Skeletal muscle tissue (tissue), 7 donors: ENCODE results near the gene RBM48.

- PRO-cap, 3 experiments: no peak in any of the 3 experiments
- RAMPAGE, long total RNA: no peak
- RRBS, 2 experiments: no CpG with 5 or more reads among the region's 2 CpGs
These were observed 8.2 kb upstream of the ERVW-1 start for GRCh38 chr7:92485850-92486377.

DNA sequence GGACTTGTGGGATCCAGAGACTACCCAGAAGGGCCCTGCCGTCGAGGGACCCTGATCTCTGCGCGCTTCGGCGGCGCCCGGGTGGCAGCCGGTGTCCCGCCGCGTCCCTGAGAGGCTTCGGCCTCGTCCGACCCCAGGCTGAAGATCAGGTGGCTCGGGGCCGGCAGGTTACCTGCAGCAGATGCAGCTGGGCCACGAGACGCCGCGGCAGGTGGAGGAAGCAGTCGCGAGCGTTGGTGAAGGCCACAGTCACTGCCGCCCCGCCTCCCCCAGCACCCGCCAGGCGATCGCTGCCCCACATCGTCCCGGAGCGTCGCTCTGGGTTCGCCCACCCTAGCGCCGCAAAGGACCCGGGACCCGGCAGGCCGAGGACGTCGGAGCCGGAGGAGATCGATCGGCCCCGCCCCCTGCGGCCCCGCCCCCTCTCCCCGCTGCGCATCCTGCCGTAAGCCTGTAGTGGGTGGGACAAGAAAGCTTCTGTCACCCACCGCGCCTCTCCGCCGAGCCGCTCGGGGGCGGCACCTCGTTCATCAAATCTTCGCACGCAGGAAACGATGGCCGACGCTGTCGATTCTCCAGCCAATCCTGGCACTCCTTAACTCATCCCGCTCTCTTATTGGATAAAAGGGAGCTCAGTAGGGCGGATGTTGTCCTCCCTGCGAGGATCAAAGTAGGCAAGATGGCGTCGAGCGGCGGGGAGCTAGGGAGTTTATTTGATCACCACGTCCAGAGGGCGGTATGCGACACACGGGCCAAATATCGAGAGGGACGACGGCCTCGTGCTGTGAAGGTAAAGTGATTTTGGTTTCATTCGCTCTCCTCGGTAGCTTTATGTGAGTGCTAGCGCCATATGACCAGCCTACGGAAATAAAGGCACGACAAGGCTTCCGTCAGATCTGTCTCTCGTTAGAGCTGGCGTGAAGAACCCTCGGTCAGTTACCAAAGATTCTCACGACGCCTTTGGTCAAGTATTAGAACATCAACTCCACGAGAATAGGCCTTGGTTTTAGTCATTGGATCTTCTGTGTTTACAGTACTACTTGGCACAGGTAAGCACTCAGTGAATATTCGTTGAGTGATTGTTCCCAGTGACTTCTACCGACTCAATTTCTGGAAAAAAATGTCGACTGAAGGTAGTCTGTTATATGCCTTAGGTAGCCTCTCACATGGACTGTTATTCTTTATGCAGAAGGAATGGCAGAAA is at the start of gene RBM48:
Gene RBM48 (plus strand): TSS at position 661 of the 1,204 bp plus-strand sequence.
- PRO-cap, 3 experiments: peak in 3 of 3 experiments; most common plus-strand start position 673 of the sequence (in 2); most common minus-strand start position 320 of the sequence (in 3)
- RAMPAGE, long total RNA: start-site peak on the minus strand centred at position 323 of the sequence, 107 bp wide, 444 and 85 reads in 2 replicates; start-site peak on the plus strand centred at position 664 of the sequence, 22 bp wide, 156 and 95 reads in 2 replicates
- RRBS, 2 experiments: 2 to 3% methylated on average over 15 to 16 of the region's 94 CpGs

DNA sequence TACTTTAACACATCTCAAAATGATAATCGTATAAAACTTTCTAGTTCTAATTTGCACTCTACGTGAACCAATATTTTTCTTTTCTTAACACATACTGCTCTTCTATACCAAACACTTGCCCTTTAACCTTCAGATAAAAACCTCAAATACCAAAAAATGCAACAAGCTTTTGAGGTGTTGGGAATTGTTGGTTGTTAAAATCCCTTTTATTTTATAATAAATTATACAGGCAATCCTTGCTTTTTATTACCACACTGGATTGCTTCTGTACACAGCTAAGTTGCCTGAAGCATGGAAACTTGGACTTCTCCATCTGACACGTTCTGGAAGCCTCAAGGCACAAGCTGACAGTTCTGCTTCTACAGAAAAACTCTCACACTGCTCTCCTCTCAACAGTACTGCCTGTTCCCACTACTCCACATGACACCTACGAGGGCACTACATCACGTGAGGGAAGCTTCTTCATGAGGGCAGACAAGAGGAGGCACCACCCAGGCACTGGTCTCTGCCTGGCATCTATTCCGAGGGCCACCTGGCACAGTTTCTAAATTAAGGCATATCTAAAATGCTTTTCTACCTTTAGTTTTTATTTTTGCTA is 16.7 kb upstream of the FAM133B start:
- PRO-cap, 3 experiments: no peak in any of the 3 experiments
- RAMPAGE, long total RNA: no peak
- RRBS, 2 experiments: no CpG with 5 or more reads among the region's 6 CpGs

GRCh38 chr7:92608266-92609298 is 18.4 kb upstream of the FAM133B start:
- PRO-cap, 3 experiments: no peak in any of the 3 experiments
- RAMPAGE, long total RNA: no peak
- RRBS, 2 experiments: 25 to 37% methylated on average over 7 of the region's 28 CpGs

DNA sequence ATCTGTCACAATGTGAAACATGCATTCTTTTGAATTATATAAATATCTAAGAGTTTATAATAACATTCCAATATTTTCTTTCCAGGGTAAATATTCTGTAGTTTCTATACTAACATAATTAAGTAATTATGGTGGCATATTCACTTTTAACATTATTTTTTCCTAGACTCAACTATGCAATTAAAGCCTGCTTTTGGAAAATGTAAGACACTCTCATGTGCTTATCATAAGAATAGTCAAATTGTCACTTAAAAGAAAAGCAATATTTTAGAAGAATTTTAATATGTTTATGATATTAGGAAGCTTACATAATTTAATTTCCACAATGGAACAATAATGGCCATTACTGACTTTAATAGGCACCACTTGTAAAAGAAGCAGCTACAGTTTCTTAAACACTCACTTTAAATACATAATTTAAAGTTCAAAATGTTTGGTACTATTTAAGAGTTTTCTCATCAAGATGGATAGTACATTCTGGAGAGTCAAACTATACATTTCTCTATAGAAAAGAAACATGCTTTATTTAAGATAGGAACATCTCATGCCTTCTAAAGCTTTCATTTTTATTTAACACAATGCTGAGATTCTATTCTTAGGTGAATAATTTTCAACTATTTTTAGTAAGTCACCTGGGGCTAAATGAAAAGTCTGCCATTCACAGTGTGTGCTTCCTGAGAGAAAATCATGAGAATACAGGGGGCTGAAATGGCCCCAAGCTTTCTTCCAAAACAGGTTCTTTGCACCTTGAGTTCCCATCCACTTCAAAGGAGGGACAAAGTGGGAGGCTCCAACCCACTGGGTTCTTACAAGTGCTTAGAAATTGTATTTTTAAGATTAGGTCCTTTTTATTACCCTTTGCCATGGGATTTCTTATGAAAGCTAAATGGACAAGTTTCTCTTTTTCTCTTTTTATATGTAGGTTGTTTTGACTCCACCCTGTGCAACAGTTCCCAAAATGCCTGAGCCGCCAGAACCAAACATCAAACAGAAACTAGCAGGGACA is 21.3 kb upstream of the FAM133B start:
- PRO-cap, 3 experiments: no peak in any of the 3 experiments
- RAMPAGE, long total RNA: no peak
- RRBS, 2 experiments: no CpG with 5 or more reads among the region's 1 CpG

GRCh38 chr7:92613343-92613772 is 23.2 kb upstream of the FAM133B start:
- PRO-cap, 3 experiments: no peak in any of the 3 experiments
- RAMPAGE, long total RNA: no peak

- PRO-cap, 3 experiments: no peak in any of the 3 experiments
- RAMPAGE, long total RNA: no peak
- RRBS, 2 experiments: no CpG with 5 or more reads among the region's 1 CpG
These were observed 43.9 kb upstream of the FAM133B start for GRCh38 chr7:92634026-92634647.

DNA sequence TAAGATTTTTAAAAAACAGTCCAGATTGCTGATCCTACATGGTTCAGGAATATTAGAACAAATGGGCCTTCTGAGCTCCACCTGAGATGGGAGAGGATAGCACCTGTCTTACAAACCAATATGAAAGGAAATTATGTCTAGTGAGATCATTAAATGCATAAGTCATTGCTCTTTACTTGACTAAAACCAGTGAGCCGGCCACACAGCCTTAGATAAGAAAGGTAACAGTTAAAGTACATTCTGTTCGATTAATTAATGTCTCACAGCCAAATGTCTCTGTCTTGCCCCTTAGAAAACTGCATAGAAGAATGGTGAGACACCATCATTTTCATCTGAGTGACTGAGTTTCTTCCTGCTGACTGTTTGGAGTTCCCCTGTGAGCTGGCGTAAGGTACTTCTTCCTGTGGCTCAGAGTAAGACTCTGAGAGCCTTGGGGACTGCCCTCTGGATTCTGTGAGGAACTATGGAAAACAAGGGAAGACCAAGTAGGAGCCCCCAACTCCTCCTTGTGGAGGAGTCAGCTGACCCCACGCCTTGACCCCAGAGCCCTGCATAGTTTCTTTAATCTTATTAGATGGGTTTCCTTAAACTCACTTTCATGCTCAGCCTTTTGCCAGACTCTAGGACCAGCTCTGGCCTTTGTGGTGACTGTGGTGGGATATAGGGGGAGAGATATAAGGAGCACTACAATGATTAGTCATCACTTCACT is 51.6 kb upstream of the FAM133B start:
- PRO-cap, 3 experiments: no peak in any of the 3 experiments
- RAMPAGE, long total RNA: no peak
- RRBS, 2 experiments: no CpG with 5 or more reads among the region's 4 CpGs

DNA sequence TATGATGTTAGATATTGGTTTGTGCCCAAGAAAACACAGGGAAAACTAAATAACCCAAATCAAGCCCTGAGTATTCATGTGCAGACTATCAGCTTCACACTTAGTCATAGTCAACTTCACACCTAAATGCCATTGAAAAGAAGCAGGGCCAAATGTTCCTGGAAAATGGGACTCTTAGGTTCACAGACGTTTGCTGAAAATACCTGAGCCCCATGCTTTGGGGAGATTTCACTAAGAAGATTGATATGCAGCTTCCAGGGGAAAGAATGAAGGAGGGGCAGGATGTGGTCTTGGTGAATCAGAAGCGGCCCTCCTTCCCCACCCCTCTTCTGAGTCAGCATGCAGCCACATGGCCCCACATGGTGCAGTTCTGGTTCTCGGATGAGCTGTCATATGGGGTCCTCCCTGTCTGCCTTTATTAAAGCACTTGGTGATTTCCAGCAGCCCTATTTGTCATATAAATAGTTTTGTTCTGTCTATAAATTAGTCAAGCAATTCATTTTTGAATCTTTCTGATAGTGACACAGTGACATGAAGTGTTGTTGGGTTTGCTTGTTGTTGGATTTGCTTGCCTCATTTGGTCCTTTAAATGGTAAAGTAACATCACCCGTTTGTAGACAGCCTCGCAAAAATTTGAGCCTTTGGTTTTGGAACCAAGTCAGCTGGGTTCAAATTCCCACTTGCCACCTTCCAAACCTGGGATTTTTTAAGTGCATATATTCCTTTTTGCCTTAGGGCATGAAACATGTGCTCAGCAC is 68.0 kb upstream of the CDK6 start:
- PRO-cap, 3 experiments: no peak in any of the 3 experiments
- RAMPAGE, long total RNA: no peak
- RRBS, 2 experiments: no CpG with 5 or more reads among the region's 5 CpGs

DNA sequence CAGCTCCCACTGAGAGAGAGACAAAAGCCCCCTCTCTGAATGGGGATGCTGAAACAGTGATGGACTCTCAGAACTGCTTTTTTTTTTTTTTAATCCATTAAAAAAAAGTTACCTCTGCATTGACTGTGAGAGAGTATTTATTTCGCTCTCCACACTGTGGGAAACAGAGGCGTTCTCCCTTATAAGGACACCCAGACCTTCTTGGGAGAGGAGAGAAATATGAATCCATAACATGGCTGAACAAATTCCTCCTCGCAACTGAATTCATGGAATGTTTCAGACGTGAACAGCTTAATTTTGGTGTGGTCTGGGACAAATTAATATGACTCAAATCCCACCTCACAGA is 73.5 kb downstream of the SAMD9 start:
- PRO-cap, 3 experiments: no peak in any of the 3 experiments
- RAMPAGE, long total RNA: no peak
- RRBS, 2 experiments: no CpG with 5 or more reads among the region's 4 CpGs

DNA sequence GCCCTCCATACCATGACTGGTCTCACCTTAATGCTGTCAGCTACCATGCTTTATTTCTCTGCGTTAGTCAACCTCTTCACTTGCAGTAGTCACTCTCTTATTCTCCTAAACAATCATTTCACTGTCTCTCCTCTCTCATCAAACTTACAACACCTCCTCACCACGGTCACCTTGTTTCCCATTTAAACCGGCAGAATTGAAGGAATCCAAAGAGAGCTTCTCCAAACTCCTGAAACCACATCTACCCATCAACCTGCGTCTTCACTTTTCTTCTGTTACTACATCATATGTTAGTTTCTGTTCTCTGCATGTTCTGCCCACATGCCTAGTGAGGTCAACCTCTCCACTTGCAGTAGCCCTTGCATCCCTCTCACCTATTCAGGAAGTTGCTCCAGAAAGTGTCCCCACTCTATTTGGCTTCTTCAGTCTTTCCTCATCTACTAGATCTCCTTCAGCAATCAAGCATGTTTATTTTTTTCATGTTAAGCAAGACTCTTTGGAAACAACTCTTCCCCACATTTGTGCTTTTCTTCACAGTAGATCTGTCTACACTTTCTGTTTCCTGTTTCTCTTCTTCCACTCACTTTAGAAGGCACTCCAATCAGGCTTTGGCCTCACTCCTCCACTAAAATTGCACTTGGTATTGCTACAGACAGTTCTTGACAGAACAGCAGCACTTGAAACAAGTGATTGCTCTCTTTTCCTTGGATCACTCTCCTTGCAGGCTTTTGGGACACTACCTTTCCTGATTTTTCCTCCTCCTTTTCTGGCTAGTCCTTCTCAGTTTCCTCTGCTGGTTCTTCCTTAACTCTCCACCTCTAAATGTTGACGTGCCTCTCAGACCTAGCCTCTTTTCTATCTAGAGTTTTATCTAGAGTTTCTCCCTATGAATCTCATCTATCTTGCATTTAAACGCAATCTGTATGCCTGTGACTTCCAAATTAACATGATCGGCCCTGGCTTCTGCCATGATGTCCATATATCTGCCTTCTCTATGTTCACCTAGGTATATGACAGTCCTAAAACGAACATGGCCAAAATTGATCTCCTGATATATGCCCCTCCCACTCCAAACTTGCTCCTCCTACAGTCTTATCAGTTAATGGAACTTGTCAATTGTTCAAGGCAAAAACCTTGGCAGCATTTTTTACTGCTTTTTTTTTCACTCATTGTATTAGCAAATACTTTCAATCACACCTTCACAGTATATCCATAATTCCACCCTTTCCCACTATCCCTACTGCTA is 7.3 kb downstream of the SAMD9L start:
- PRO-cap, 3 experiments: no peak in any of the 3 experiments
- RAMPAGE, long total RNA: no peak
- RRBS, 2 experiments: no CpG with 5 or more reads among the region's 8 CpGs

GRCh38 chr7:93145210-93146527 is 2.5 kb downstream of the SAMD9L start:
- PRO-cap, 3 experiments: no peak in any of the 3 experiments
- RAMPAGE, long total RNA: no peak
- RRBS, 2 experiments: no CpG with 5 or more reads among the region's 5 CpGs

- PRO-cap, 3 experiments: no peak in any of the 3 experiments
- RAMPAGE, long total RNA: no peak
- RRBS, 2 experiments: no CpG with 5 or more reads among the region's 4 CpGs
These were observed 83.9 kb downstream of the VPS50 start for GRCh38 chr7:93315933-93316591.

DNA sequence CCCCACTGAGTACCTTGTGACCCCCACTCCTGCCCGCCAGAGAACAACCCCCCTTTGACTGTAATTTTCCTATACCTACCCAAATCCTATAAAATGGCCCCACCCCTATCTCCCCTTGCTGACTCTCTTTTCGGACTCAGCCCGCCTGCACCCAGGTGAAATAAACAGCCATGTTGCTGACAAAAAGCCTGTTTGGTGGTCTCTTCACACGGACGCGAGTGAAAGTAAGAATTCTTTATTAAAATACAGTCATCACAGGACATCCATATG is 167.2 kb downstream of the VPS50 start:
- PRO-cap, 3 experiments: no peak in any of the 3 experiments
- RAMPAGE, long total RNA: no peak
- RRBS, 2 experiments: no CpG with 5 or more reads among the region's 6 CpGs

DNA sequence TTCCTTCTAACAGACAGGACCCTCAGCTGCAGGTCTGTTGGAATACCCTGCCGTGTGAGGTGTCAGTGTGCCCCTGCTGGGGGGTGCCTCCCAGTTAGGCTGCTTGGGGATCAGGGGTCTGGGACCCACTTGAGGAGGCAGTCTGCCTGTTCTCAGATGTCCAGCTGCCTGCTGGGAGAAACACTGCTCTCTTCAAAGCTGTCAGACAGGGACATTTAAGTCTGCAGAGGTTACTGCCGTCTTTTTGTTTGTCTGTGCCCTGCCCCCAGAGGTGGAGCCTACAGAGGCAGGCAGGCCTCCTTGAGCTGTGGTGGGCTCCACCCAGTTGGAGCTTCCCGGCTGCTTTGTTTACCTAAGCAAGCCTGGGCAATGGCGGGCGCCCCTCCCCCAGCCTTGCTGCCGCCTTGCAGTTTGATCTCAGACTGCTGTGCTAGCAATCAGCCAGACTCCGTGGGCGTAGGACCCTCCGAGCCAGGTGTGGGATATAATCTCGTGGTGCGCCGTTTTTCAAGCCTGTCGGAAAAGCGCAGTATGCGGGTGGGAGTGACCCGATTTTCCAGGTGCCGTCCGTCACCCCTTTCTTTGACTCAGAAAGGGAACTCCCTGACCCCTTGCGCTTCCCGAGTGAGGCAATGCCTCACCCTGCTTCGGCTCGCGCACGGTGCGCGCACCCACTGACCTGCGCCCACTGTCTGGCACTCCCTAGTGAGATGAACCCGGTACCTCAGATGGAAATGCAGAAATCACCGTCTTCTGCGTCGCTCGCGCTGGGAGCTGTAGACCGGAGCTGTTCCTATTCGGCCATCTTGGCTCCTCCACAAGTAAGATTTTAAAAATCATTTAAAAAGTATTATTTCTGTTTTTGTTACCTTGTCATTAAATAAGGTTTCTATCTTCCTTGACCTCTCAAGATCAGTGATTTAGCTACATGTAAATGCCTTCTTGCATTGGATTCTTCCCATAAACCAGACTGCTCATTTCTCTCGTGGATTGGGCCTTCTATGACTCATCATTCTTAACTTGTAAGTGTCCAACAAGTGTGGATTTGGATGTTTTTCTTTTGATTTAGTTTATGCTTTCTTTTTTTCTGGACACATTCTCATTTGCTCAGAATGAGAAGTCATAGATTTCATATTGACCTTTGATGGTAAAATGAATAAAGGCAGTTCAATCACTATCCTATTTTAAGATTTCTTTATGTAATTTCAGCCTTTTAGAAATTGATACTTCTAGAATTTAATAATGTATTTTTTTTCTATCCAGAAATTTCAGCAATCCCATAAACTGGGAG is 16.9 kb upstream of the CALCR start:
- PRO-cap, 3 experiments: no peak in any of the 3 experiments
- RAMPAGE, long total RNA: no peak
- RRBS, 2 experiments: no CpG with 5 or more reads among the region's 36 CpGs

DNA sequence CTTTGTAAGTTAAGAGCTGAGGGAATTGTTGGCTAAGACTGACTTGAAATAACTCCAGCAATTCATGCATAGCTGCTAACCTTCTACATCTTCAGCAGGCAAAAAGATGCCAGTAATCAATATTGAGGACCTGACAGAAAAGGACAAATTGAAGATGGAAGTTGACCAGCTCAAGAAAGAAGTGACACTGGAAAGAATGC is 174 bp downstream of the GNGT1 start:
- PRO-cap, 3 experiments: no peak in any of the 3 experiments
- RAMPAGE, long total RNA: no peak

DNA sequence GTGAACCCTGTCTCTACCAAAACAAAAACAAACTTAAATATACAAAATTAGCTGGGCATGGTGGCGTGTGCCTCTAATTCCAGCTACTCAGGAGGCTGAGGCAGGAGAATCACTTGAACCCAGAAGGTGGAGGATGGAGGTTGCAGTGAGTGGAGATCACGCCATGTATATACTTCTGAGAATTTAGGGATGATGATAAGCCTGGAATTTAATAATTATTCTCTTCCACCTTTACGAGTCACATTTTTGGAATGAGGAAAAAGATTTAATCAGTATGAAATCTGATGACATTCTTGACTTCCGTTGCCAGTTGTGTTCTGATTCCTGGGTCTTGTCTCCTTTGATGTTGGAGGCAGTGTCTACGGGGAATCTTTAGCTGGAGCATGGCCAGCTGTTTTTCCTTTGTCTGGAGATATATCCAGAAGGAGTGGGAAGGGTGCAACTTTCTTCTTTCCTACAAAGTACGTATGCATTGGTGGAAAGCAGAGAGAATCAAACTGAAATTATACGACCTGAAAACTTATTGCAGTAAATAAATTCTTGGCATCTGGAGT is 7.1 kb upstream of the GNG11 start:
- PRO-cap, 3 experiments: no peak in any of the 3 experiments
- RAMPAGE, long total RNA: no peak
- RRBS, 2 experiments: no CpG with 5 or more reads among the region's 7 CpGs

GRCh38 chr7:94347870-94348556 is 46.7 kb upstream of the COL1A2 start:
- PRO-cap, 3 experiments: no peak in any of the 3 experiments
- RAMPAGE, long total RNA: no peak
- RRBS, 2 experiments: no CpG with 5 or more reads among the region's 5 CpGs

- PRO-cap, 3 experiments: no peak in any of the 3 experiments
- RAMPAGE, long total RNA: no peak
- RRBS, 2 experiments: no CpG with 5 or more reads among the region's 3 CpGs
These were observed 29.4 kb downstream of the COL1A2 start for GRCh38 chr7:94424065-94424551.

DNA sequence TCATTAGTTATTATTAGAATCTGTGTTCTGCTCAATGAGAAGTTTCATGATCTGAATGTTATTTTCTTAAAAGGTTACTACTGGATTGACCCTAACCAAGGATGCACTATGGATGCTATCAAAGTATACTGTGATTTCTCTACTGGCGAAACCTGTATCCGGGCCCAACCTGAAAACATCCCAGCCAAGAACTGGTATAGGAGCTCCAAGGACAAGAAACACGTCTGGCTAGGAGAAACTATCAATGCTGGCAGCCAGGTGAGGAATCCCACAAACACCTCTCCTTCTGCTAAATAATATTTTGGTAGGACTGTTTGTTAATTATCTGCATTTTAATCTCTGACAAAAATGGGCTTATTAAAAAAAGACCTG is 33.5 kb downstream of the COL1A2 start:
- PRO-cap, 3 experiments: no peak in any of the 3 experiments
- RAMPAGE, long total RNA: start-site peak on the plus strand centred at position 169 of the sequence, 164 bp wide, 1,059 and 1,142 reads in 2 replicates
- RRBS, 2 experiments: no CpG with 5 or more reads among the region's 3 CpGs